Cardiac ventricle fibroblast (primary cell): Measurements from ENCODE around the genes KMO and CEP170.

- RAMPAGE, long total RNA: no peak
Measured at GRCh38 chr1:237287676-237288537, 245.9 kb downstream of the RYR2 start.

DNA sequence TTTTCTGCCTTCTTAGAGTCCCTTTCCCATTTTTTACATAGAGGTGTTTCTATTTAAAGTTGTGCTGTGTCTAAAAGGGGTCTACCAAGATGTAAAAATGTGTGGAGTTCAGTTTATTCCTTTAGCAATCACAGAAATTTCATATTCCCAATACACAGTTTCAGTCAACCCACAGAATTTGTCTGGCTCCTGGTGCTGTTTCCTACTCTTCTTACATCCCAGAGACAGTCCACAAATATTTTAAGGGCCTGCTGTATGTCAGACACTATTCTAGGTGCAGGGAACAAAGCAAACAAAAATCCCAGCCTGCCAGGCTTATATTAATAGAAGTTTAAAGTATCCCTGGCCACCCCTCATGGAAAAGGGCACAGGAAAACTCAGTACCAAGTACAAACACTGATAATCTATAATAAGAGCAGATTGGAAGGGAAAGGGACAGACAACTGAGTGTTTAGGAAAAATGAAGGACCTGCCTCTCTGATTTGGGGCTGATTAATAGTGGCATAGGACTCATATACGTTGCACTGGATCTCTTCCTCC lies 194.9 kb downstream of the ZP4 start:
- RAMPAGE, long total RNA: no peak

DNA sequence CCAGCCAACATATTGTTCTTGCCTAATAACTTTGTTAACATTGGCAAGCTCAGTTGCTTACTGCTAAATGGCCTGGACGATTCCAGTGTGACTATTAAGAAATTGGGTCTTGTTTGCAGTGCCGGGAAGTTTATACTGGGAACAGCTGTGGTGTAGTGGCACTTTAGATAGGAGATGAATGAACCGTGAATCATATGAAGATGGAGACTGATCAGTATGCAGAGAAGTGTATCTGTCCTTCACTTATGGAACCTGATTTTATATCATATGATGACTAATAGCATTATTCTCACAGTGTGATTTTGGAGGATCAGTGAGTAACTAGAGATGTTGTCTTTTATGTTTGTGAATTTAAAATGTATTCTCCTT lies 3.4 kb downstream of the CHRM3 start:
- RAMPAGE, long total RNA: no peak

DNA sequence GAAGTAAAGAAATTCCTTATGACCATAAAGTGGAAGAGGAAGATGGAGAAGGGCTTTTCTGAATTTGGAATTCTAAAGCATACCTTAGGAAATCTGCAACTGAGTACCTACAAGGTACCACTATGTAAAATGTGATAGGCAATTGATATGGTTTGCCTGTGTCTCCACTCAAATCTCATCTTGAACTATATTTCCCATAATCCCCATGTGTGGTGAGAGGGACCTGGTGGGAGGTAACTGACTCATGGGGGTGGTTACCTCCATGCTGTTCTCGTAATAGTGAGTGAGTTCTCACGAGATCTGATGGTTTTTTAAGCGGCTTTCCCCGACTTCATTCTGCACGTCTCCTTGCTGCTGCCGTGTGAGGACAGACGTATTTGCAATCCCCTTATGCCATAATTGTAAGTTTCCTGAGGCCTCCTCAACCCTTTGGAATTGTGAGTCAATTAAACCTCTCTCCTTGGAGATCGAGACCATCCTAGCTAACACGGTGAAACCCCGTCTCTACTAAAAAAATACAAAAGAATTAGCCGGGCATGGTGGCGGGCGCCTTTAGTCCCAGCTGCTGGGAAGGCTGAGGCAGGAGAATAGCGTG lies 21.6 kb downstream of the CHRM3 start:
- RAMPAGE, long total RNA: no peak

GRCh38 chr1:239714326-239715160 lies 328.2 kb downstream of the CHRM3 start:
- RAMPAGE, long total RNA: no peak

DNA sequence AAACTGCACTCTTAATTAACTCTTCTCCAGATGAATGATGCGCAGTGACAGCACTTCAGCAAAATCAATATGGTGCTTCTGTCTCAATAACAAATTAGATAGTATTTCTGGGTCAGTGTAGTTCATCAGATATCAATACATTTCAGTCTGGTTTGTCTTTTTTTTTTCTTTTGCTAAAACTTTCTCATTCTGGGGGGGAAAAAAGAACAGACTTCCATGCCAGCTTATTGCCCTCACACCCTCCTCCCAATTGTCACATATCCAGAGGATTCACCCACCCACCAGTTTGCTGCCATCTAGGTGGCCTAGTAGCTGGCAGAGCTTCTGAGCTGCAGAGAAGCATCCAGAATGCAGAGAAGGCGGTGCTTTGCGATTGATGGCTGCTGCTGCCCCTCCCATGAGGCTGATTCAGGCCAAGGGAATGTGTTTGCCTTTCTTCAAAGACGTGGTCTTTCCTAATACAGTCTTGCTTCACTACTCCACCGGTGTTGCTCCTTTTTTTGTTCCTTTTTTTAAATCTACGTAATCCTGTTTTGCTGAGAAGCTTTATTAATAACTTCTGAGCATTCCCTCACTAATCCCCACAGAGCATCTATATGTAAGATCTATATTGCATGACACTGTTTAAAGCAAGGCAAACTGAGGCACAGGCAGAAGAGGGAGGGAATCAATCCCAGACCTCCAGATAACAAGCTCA lies 275.7 kb upstream of the FMN2 start:
- RAMPAGE, long total RNA: no peak

- RAMPAGE, long total RNA: no peak
Measured at GRCh38 chr1:239997273-239997751, 94.4 kb upstream of the FMN2 start.

- RAMPAGE, long total RNA: no peak
Measured at GRCh38 chr1:240337758-240338231, 246.1 kb downstream of the FMN2 start.

GRCh38 chr1:240609436-240609982 lies 2.4 kb downstream of the GREM2 start:
- RAMPAGE, long total RNA: no peak

- RAMPAGE, long total RNA: no peak
Measured at GRCh38 chr1:241156616-241157053, 200.4 kb downstream of the RGS7 start.

GRCh38 chr1:241531684-241532685 lies at the start of gene KMO:
TSS of gene KMO (plus strand) at chr1:241532378.
- RAMPAGE, long total RNA: no peak

GRCh38 chr1:241629643-241630843 lies 10.1 kb downstream of the CHML start:
- RAMPAGE, long total RNA: no peak

DNA sequence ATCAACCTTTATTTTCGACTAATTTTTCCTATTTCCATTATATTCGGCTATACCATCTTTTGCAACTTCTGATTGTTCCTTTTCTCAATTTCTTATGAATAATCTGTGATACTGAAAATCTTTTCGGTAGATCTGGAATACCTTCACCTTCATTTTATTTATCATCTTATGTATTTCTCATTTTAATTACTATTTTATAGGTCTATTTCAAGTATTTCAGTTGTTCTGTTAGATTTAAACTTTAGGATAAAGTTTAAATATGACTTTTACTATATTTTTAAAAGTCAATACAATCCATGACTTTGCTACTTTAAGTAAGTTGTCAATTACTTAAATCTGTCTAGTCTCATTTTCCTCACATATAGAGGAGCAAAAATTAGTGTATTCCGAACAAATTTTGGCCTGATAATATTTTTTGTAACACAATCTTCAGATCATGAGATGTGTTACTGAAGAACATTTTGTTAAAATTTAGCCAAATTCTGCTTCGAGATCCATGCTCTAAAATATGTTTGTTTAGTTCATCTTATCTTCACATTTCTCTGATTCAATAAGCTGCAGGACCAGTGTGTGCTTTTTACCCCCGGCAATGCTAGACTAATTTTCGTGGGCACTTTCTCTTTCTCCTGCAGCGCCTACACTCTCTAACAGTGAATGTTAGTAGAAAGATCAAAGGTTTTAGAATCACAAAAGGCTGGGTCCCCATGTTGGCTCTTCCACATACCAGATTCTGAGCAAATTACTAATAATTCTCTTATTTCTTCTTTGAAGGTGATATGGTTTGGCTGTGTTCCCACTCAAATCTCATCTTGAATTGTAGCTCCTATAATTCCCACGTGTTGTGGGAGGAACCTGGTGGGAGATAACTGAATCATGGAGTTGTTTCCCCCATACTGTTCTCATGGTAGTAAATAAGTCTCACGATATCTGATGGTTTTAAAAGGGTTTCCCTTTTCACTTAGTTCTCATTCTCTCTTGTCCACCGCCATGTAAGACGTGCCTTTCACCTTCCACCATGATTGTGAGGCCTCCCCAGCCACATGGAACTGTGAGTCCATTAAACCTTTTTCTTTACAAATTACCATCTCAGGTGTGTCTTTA lies 8.6 kb downstream of the CHML start:
- RAMPAGE, long total RNA: no peak

- RAMPAGE, long total RNA: no peak
Measured at GRCh38 chr1:243185901-243186513, 69.1 kb downstream of the CEP170 start.

DNA sequence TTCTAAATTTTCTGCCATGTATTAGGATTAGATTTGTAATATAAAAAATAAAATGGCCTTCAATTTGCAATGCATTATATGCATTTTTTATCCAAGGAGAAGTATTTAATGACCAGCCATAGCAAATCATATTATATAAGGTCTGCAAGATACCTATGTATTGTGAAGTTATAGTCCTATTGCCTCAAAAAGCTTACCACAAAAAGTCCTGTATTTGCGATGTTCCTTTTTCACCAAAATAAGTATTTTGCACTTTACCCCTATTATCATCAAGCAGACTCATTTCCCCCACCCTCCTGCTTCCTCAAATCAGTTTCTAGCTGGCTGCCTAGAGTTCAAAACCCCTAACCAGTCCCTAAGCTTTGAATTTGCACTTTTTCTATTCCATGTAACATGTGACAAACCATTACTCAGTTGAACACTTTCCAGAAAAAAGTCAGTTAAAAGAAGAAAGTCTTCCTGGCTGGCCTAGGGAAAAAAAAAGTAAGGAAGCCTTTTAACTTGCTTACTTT lies 8.3 kb downstream of the CEP170 start:
- RAMPAGE, long total RNA: no peak

DNA sequence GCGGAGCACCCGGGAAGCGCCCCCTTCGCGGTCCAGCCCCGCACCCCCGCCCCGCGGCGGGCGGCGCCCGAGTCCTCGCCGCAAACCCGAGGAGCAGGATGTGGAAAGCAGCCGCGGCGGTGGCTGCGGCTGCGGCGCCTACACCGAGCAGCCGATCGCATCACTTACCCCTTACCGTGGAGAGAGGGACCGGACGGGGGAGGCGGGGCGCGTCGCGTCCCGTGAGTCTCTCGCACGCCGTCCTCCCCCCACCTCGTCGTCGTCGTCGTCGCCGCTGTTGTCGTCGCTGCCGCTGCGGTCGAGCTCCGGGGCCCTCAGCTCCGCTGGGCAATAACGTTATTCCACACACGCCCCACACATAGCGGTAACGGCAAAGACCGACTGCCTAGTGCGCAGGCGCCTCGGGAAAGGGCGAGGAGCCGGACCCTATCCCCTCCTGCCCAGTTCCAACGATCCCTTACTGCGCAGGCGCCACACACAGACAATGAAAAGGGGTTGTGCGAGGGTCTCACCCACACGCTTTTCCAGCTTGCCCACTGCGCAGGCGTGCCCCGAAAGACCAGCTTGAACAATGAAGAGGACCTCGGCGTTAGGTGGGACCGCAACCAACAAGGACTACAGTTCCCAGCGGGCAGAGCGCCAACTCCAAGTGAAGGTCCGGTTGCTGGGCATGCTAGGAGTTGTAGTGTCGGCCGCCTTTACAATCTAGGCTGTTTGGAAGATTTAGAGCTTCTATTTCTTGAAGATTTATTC lies at the start of gene CEP170:
CEP170 (minus strand) TSS at position 410 of the 753 bp plus-strand sequence.
- RAMPAGE, long total RNA: no peak

GRCh38 chr1:243330475-243331144 lies 74.8 kb downstream of the SDCCAG8 start:
- RAMPAGE, long total RNA: no peak

GRCh38 chr1:243421225-243421697 lies 165.4 kb downstream of the SDCCAG8 start:
- RAMPAGE, long total RNA: no peak

- RAMPAGE, long total RNA: no peak
Measured at GRCh38 chr1:243421698-243422442, 166.0 kb downstream of the SDCCAG8 start.

GRCh38 chr1:243455549-243456887 lies 200.2 kb downstream of the SDCCAG8 start:
- RAMPAGE, long total RNA: no peak